Calu3 (cell line): ENCODE results near the genes BCR, CHCHD10 and GSTT2B.

GRCh38 chr22:22889976-22890503 lies 2.4 kb downstream of the IGLL5 start:
- PRO-cap = no peak

DNA sequence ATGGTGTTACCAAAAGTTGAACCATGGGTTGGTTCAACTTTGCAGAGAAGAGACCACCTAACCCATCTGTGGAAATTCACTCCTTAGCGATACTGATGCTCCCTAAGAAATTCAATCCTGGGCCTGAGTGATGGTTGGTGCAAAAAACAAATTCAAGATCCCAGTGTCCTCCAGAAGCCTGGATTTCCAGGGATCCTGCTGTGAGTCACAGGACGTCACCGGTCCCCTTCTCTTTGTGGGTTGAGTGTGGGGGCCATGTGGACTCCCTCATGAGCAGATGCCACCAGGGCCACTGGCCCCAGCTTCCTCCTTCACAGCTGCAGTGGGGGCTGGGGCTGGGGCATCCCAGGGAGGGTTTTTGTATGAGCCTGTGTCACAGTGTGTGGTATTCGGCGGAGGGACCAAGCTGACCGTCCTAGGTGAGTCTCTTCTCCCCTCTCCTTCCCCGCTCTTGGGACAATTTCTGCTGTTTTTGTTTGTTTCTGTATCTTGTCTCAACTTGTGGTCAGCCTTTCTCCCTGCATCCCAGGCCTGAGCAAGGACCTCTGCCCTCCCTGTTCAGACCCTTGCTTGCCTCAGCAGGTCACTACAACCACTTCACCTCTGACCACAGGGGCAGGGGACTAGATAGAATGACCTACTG lies 11.7 kb downstream of the IGLL5 start:
- PRO-cap = no peak

GRCh38 chr22:22906789-22907186 lies 19.2 kb downstream of the IGLL5 start:
- PRO-cap = no peak

GRCh38 chr22:22935035-22936215 lies 47.8 kb downstream of the IGLL5 start:
- PRO-cap = no peak

DNA sequence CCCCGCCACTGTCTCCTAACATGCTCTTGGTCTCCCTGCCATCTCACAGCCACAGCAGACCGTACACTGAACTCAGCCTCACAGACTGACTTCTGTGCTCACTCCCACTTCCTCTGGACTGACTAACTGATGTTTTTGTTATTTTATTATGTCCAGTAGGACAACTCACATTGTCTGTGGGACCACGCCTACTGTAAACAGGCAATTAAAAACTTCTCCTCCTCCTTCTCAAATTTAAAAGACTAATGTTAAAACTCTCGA lies 2.6 kb upstream of the GNAZ start:
- PRO-cap = no peak

DNA sequence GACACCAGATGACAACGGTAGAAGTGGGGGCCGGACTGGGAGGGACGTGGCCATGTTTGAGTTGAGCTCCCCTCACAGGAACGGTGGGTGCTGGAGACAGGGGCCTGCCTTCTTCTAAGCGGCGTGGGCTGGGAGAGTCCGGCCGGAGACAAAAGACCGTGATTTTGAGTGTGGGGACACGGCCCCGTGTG lies 203 bp downstream of the RSPH14 start:
- PRO-cap = no peak

GRCh38 chr22:23180301-23181299 lies at the start of gene BCR:
TSS of gene BCR (plus strand) at chr22:23180509.
- PRO-cap = bidirectional peak, plus-strand start at chr22:23180538, minus-strand start at chr22:23180726

DNA sequence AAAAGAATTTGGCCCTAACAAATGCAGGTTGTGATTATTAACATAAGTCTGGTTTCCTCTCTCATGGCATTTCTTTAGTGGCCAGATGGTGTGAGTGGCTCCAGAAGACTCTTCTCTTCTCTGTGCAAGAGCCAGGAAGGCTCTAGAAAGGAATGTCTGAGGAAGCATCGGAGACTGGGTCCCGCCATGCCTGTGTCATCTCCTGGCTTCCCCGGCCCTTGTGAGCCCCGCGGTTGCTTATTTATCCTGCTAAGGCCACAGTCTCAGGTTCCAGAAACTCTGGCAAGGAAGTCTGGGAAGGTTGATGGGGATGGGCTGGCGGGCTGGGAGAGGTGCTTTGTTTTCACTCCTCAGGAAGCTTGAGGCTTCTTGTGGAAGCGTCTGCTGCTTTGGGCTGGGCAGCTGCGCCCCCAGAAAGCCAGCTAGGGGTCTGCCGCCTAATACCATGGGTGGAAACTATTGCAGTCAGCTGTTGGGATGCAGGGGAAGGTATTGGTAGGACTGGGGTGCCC lies 18.9 kb downstream of the BCR start:
- PRO-cap = no peak

- PRO-cap = no peak
Measured at GRCh38 chr22:23217560-23218102, 37.3 kb downstream of the BCR start.

DNA sequence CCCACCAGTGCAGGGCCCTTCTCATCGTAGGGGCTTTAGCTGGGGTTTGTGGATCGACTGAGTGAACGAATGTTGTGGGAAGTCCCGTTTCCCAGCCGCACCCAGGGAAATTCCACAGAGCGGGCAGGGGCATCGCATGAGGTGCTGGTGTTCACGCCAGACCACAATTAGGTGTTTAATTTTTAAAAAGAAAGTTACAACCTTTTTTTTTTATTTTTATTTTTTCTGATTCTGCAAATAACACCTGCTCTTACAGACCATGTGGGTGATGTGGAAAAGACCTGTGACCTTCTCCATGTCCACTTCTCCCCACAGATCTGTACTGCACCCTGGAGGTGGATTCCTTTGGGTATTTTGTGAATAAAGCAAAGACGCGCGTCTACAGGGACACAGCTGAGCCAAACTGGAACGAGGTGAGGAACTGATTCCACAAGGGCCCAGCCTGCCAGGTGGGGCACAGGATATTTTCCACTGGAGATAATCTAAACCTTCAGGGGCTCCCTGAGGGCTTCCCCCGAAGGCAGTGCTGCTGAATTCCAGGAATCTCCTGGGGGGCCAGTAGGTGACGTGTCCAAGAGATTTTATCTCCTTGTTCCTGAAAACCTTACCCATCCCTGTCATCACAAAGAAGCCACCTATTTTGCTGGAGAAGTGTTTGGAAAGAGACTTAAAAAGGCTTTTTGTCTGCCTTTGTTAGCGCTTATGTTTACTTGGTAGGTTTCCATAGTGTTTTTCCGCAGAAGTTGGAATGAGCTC lies 112.1 kb downstream of the BCR start:
- PRO-cap = no peak

GRCh38 chr22:23401836-23403002 lies 177.9 kb downstream of the IGLL1 start:
- PRO-cap = bidirectional peak, plus-strand start at chr22:23402856, minus-strand start at chr22:23402550

DNA sequence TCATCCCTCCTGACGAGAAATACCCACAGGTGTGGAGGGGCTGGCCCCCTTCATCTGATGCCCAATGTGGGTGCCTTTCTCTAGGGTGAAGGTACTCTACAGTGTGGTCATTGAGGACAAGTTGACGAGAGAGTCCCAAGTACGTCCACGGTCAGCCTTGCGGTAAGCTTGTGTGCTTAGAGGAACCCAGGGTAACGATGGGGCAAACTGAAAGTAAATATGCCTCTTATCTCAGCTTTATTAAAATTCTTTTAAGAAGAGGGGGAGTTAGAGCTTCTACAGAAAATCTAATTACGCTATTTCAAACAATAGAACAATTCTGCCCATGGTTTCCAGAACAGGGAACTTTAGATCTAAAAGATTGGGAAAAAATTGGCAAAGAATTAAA lies 41.4 kb downstream of the IGLL1 start:
- PRO-cap = no peak

- PRO-cap = no peak
Measured at GRCh38 chr22:23638571-23639383, 6.7 kb upstream of the DRICH1 start.

GRCh38 chr22:23686409-23686981 lies 4.3 kb upstream of the RGL4 start:
- PRO-cap = no peak

- PRO-cap = bidirectional peak, plus-strand start at chr22:23767727, minus-strand start at chr22:23767709; bidirectional peak, plus-strand start at chr22:23768037, minus-strand start at chr22:23767938
Measured at GRCh38 chr22:23767323-23768279, at the start of gene CHCHD10. TSS of gene CHCHD10 (minus strand) at chr22:23767972.

- PRO-cap = no peak
Measured at GRCh38 chr22:23800716-23801614, 14.2 kb downstream of the SMARCB1 start.

- PRO-cap = no peak
Measured at GRCh38 chr22:23803489-23804310, 16.9 kb downstream of the SMARCB1 start.

GRCh38 chr22:23961099-23961536 lies at the start of gene GSTT2B:
TSS of gene GSTT2B (minus strand) at chr22:23961195.
- PRO-cap = no peak

DNA sequence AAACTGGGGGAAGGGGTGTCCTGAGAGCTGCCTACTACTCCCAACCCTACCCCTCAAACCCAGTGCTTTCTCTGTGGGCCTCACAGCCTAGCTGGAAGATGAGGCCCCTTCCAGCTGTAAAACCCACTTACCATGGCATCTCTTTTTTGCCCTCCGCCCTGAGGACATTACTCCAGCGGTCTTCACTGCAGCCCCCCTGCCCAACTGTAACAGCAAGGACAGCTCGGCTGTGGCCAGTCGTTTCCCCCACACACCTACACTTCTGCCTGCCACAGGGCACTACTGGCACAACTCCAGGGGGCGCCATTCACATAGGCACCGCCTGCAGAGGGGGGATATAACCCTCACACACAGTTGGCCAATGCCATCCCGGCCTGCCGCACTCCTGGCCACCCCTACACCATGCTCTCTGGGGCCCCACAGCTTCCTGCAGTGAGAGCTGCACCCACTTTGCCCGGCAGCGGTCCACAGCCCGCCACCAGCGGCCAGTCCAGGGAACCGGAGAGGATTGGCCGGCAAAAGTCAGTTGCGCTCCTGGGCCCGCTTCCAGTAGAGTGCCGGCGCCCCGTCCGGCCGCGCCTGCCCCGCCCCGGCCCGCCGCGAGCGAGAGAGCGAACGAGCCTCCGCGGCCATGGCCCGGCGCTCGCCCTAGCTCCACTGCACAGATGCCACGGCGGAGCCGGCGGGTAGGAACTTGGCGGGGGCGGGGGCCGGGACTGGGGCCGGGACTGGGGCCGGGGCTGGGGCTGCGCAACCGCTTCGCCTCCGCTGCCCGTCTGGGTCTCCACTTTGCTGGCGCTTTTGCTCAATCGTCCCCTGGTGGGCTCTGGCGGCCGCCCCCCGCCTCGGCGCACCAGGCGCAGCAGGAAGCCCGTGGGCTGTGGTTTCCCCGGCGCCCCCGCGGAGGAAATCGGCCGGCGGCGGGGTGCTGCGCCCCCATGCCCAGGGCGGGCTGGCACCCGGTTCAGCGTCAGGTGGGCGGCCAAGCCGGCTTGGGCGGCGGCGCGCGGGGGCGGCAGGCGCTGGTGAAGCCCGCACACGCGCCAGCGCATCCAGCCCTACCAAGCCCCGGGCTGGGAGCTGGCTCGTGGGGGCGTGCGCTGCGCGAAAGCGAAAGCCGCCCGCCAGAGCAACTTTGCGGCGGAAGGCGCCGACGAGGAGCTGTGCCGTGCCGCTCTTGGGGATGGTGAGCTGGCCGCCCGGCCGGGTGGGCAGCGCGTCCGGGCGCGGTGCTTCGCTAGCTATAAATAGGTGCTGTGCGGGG lies 25.5 kb upstream of the SUSD2 start:
- PRO-cap = unidirectional peak, plus-strand start at position 448 of the sequence; unidirectional peak, plus-strand start at position 549 of the sequence

GRCh38 chr22:24157844-24158484 lies 23.3 kb upstream of the SUSD2 start:
- PRO-cap = no peak